Peritoneum (tissue), 1 donor: ENCODE measurements around the genes CMTR2, TLE7, ZNF23, TAT and MARVELD3.

- PRO-cap, result no peak
Measured at GRCh38 chr16:70548496-70549516, 25.2 kb downstream of the SF3B3 start.

DNA sequence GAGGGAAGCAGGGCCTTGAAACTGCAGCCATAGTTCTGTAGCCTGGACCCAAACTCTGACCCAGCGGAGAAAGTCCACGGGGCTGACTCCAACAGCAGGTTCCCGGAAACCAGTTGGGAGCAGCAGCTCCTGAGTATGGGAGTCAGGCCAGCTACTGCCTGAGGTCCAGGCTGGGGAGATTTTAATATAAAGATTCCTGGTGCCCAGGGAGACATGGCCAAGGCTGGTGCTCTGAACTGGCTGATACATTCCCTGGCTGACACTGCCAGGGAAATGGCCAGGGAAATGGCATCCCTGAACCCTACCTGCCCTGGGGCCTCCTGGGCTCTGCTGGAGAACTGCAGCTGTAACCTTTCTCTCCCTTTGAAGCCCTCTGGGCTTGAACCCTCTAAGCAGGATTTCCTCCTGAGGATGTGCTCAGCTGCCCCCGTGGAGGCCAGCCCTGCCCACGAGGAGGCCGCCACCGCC is 23.8 kb upstream of the MTSS2 start:
- PRO-cap, result no peak

DNA sequence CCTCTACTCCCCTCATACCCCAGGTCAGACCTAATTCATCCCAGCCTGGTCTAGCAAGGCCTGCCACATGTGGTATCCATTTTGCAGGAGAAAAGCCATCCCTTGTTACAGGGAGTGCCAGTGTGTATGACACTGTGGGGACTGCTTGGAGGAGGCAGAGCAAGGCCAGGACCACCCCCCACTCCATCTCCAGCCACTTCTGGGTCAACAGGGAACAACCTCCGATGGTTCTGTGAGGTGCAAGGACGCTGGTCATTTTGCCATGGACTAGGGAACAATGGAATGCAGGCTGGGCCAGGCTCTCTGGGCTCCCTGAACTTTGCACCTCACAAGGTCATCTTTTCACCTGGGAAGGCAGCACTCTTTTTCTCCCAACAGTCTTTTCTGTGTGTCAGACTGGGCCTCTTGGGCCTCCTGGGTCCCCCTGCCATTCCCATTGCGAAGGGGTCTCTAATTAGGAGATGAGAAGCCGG is 38.3 kb upstream of the MTSS2 start:
- PRO-cap, result no peak

- PRO-cap, result no peak
Measured at GRCh38 chr16:70740083-70740524, 54.3 kb upstream of the MTSS2 start.

- PRO-cap, result no peak
Measured at GRCh38 chr16:70744422-70744951, 56.5 kb downstream of the VAC14 start.

GRCh38 chr16:70789033-70789728 is 11.8 kb downstream of the VAC14 start:
- PRO-cap, result no peak

- PRO-cap, result no peak
Measured at GRCh38 chr16:71288162-71288558, 1.0 kb downstream of the CMTR2 start.

DNA sequence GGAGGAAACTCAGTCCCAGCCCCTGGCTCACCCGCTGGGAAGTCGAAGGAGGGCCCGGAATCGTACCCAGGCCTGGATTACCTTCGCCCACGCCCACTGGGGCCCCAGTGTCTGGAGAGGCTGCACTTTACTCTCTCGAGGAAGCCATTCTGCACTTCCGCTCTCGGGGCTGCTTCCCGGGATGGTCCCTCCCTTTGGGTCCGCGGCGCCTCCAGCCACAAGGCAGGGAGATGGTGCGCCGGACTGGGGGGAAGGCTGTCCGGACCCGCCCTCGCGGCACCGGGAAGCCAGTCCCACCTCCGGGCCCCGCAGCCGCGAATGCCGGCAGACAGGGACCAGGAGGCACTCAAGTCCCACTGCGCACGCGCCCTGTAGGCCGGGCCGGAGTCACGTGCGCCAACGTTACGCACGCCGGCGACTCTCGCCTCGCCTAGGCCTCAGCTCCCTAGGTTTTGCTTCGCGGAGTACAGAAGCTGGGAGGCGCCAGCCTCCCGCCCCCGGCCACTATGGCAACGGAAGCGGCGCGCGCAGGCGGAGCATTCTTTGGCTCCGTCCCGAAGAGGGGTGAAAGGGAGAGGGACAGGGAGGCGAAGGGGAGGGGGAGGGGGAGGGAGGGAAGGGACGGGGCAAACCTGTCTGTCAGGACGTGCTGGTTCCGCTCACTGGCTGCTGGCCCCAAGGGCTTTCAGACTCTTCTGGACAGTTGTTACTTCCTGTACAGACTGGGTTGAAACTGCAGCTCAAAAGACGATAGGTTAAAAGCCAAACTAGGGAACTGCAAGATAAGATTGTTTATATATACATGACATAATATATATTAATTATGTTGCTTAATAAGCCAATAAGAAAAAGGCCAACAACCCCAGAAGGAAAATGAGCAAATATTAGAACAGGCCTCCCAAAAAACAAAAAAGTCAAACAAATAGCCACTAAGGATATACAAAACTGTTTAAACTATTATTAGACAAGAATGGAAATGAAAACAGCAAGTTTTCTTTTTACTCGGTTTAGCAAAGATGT is at the start of gene CMTR2:
CMTR2 (minus strand) TSS at position 348 of the 1,020 bp plus-strand sequence.
- PRO-cap, result bidirectional peak, plus-strand start at position 448 of the sequence, minus-strand start at position 320 of the sequence

DNA sequence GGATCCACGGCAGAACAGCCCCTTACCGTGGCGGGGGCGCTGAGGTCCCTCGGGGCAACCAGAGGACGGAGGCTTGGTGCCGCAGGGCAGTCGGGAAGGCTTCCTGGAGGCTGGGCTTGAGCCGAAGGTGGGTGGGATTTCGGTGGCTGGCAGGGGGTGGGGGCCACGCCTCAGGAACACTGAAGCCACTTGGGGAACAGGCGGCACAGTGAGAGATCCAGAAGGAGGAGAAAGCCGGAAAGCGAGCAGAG is at the start of gene TLE7:
TLE7 (minus strand) TSS at position 112 of the 251 bp plus-strand sequence.
- PRO-cap, result no peak

- PRO-cap, result unidirectional peak, minus-strand start at chr16:71462171; unidirectional peak, minus-strand start at chr16:71462223
Measured at GRCh38 chr16:71461460-71462642, at the start of gene ZNF23. ZNF23 (minus strand) TSS chr16:71462247.

DNA sequence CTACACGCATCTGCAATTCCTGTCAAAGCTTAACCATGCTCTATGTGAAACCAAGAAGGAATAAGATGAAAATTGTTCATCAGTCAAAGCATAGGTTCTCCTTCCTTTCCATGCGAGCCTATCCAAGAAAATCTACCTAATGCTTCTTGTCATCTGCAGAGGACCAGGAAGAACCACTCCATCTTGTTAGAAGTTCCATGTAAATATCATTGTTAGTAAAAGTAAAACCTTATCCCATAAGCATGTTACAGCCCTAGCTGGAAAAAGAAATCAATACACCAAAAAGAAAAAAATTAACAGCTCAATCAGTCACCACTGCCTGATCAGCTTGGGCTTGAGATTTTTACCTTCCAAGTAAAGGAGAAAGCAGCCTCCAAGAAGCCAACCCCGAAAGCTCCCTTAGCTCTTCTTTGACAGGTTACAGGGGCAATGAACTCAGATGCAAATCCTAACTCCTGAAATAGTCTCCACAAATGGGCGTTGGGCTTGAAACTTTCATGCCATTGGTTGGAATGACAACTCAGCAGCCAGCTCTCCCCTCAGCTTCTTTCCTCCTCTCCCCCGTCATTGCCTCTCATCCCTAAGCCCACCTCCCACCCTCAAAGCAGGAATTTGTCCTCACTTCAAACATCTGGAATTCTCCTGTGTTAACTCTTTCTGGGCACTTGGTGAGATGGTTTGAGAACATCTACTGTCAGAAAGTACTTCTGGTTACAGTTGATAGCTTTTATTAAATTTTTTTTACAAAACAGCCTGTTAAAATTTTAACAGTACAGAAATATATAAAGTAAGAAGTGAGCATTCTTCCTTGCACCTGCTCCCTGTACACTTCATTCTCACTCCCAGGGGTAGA is at the start of gene TAT:
TAT (minus strand) TSS at position 431 of the 853 bp plus-strand sequence.
- PRO-cap, result no peak

GRCh38 chr16:71581420-71582180 is 4.7 kb upstream of the TAT start:
- PRO-cap, result no peak

- PRO-cap, result no peak
Measured at GRCh38 chr16:71625928-71626759, at the start of gene MARVELD3. MARVELD3 (plus strand) TSS chr16:71626184.

DNA sequence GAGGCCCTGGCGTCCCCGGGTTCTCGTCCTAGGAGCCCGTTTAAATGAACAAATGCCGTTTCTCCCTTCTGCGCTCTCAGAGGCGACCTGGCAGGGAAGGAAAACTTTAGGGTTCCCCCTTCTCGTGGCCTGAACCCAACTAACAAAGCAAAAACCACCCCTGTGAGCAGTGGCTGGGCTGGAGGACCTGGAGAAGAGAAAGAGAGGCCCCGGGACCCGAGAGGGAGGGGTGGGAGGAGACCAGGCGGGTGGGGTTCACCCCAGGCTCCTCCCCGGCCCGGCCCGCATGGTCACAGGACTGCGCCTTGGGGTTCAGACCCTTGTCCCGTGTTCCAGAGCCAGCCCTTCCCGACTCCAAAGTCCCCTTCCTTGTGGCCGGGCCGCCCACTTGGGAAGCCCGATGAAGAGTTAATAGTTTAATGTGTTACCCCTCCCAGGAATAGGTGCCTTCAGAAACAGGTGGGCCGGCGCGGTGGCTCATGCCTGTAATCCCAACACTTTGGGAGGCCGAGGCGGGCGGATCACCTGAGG is 841 bp downstream of the MARVELD3 start:
- PRO-cap, result no peak

- PRO-cap, result no peak
Measured at GRCh38 chr16:71647358-71647980, 21.5 kb downstream of the MARVELD3 start.

GRCh38 chr16:71746513-71746930 is 22.0 kb upstream of the PHLPP2 start:
- PRO-cap, result no peak

GRCh38 chr16:71865049-71865569 is 18.9 kb downstream of the ZNF821 start:
- PRO-cap, result no peak

DNA sequence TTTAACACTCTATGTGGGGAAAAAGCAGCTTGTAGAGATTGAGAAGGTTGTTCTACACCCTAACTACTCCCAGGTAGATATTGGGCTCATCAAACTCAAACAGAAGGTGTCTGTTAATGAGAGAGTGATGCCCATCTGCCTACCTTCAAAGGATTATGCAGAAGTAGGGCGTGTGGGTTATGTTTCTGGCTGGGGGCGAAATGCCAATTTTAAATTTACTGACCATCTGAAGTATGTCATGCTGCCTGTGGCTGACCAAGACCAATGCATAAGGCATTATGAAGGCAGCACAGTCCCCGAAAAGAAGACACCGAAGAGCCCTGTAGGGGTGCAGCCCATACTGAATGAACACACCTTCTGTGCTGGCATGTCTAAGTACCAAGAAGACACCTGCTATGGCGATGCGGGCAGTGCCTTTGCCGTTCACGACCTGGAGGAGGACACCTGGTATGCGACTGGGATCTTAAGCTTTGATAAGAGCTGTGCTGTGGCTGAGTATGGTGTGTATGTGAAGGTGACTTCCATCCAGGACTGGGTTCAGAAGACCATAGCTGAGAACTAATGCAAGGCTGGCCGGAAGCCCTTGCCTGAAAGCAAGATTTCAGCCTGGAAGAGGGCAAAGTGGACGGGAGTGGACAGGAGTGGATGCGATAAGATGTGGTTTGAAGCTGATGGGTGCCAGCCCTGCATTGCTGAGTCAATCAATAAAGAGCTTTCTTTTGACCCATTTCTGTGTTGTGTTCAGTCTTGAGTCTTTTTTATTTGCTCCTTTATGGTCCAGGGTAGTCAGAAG is 2.5 kb upstream of the HPR start:
- PRO-cap, result no peak

DNA sequence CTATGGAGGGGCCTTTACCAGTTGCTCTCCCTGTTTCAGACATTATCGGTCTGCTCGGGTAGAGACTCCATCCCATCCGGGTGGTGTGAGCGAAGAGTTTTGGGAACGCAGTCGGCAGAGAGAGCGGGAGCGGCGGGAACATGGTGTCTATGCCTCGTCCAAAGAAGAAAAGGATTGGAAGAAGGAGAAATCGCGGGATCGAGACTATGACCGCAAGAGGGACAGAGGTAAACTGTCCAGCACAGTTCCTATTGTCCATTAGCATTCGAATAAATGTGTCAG is 3.1 kb downstream of the DHX38 start:
- PRO-cap, result no peak

DNA sequence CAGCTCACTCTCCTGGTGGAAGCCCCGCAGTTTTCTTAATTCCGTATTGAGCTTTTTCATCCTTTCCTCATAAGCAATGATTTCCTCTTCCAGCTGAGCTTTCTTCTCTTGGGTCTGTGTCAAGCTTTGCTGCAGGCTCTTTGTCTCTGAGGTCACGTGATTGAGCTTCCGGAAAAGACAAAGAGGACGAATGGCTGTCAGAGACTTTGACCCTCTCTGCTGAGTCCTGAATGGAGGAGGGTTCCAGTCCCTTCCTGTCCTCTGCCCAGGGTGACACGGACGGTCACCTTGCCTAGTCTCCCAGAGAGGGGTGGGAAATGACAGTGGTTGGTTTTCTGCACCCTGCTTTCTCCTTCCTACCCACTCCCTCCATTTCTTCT is 31.6 kb downstream of the DHX38 start:
- PRO-cap, result no peak